Right lobe of liver (tissue), 4 donors: ENCODE data around the gene TFAM.

DNA sequence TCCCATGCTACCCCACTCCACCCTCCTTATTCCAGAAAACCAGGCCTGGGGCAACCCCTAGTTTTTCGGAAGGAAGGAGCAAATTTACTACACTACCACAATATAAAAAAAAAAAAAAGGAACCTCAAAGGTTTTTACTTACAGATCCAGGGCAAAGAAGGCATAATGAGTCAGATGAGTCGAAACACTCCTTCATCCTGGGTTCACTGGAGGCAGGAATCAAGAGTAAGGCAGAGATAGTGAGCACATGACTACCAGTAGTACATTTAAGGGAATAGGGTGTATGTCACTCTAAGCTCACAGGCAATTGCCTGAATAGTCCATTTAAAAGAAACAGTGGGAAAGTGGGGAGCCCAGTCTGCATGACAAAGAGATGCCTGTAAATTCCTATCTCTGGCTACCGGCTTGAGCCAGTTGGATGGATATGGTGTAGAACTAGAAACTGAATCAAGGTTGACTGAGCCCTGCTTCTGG lies 861.4 kb upstream of the ZWINT start:
- PRO-cap, 4 experiments, result no peak in any of the 4 experiments
- RAMPAGE, long total RNA, 2 experiments, result no peak in any of the 2 experiments

DNA sequence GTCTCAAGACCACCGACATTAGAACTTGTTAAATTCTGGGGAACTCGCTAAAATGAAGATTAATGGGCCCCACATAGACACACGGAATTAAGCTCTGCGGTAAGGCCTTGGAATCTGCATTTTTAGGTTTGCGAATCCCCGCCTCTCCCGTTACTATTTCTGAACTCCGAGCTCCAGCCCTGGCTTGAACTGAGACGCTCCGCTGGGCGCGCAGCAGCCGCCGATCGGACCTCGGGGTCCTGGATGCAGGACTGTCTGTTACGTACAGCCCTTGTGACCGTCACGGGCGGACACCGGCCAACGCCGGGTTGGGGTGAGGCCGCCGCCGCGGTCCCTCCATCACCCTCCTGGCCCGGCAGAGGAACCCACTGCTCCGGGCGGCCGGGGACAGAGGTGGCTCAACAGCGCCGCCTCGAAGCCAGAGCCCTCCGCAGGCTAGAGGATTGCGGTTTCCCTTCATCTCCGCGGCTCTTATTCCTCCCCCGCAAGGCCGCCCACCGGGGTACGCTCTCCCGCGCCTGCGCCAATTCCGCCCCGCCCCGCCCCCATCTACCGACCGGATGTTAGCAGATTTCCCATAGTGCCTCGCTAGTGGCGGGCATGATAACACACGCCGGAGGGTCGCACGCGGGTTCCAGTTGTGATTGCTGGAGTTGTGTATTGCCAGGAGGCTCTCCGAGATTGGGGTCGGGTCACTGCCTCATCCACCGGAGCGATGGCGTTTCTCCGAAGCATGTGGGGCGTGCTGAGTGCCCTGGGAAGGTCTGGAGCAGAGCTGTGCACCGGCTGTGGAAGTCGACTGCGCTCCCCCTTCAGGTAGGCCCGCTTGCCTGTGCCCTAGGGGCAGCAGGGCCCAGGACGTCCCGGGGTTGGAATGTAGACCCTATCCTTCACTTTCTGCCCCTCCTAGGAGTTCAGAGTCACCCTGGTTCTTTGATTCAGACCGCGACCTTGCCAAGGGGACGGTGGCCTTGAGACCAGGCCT lies at the start of gene TFAM:
TFAM (plus strand) TSS at position 578 of the 985 bp plus-strand sequence.
- PRO-cap, 4 experiments, result peak in 4 of 4 experiments; most common plus-strand start position 580 of the sequence (in 2); most common minus-strand start position 445 of the sequence (in 4)
- RAMPAGE, long total RNA, 2 experiments, result start-site peak on the plus strand in 2 of 2 experiments, centred at positions 614 to 629 of the sequence, 238 to 265 reads per replicate

DNA sequence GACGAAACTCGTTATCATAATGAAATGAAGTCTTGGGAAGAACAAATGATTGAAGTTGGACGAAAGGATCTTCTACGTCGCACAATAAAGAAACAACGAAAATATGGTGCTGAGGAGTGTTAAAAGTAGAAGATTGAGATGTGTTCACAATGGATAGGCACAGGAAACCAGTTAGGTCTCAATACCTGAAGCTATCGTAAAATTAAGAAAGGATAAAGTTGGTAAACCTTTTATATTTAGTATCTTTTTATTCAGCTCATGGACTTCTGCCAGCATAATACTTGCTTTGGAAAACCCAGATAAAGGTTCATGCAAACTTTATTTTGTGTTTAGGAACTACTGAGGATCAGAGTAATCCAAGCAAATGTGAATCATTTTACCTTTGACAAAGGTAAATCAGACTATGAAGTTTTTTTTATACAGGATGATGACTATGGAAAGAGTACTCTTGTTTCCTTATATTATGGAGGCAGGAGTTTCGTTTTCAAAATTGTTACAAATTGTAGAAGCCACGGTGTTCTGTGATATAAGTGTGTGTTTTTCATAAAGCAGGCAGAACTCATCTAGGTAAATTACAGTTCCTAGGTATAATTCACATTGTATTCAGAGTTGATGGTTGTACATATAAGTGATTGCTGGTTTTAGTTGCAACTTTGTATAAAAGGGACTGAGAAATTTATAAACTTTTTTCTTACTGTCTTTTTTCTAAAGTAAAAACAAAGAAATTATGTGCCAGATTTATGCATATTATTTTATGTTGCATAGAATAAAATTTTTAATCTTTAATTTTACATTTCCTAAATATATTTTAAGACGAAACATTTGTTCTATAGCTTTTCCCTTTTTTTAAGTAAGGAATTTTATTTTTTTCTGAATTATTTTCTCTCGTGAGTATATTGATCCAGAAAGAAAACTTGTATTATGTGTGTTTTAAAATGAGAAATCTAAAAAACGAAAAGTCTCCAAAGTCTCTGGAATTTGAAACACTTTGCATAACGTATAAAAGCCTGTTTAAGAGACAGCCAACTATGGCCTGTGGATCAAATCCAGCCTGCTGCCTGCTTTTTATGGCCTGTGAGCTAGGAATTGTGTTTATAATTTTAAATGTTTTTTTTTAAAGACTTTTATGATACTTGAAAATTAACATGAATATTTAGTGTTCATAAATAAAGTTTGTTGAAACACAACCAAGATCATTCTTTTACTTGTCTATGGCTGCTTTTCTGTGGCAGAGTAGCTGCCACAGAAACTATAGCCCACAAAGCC lies 10.2 kb downstream of the TFAM start:
- PRO-cap, 4 experiments, result no peak in any of the 4 experiments
- RAMPAGE, long total RNA, 2 experiments, result no peak in any of the 2 experiments

DNA sequence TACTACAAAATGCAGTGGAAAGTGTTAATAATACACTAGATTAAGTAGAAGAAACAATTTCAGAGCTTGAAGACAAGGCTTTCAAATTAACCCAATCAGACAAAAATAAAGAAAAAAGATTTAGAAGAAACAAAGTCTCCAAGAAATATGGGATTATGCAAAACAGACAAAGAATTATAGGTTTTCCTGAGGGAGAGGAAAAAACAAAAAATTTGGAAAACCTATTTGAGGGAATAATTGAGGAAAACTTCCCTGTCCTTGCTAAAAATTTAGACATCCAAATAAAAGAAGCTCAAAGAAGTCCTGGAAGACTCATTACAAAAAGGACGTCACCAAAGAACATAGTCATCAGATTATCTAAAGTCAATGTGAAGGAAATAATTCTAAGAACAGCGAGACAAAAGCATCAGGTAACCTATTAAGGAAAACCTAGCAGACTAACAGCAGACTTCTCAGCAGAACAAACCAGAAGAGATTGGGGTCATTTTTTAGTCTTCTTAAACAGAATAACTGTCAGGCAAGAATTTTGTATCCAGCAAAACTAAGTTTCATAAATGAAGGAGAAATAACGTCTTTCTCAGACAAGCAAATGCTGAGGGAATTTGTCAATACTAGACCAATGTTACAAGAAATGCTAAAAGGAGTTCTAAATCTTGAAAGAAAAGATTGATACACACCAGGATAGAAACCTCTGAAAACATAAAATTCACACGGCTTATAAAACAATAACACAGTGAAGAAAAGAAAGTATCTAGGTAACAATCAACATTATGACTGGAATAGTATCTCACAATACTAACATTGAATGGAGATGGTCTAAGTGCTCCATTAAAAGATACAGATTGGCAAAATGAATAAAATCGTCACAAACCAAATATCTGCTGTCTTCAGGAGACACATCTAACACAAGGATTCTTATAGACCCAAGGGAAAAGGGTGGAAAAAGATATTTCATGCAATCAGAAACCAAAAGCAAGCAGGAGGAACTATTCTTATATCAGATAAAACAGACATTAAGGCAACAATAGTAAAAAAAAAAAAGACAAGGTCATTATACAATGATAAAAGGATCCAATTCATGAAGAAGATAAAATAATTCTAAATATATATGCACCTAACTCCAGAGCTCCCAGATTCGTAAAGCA lies 22.6 kb downstream of the BICC1 start:
- PRO-cap, 4 experiments, result no peak in any of the 4 experiments
- RAMPAGE, long total RNA, 2 experiments, result start-site peak on the plus strand in 1 of 2 experiments, centred at position 330 of the sequence, 7 reads per replicate

DNA sequence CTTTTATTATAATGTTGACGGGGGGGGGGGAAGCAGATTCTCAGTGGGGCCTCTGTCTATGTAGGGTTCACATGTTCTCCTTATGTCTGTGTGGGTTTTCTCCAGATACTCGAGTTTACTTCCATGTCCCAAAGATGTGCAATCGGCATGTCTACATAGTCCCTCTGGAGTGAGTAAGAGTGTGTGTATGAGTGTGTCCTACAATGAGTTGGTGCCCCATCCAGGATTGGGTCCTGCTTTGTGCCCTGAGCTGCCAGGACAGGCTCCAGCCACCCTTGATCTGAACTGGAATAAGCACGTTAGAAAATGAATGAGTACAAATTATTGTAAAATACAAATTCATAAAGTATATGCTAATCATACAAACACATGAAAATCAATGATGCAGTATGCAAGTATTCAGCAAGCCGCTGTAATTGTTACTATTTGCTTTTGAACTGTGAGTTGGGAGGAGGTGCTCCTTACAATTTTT lies 65.3 kb upstream of the MRLN start:
- PRO-cap, 4 experiments, result no peak in any of the 4 experiments
- RAMPAGE, long total RNA, 2 experiments, result no peak in any of the 2 experiments

DNA sequence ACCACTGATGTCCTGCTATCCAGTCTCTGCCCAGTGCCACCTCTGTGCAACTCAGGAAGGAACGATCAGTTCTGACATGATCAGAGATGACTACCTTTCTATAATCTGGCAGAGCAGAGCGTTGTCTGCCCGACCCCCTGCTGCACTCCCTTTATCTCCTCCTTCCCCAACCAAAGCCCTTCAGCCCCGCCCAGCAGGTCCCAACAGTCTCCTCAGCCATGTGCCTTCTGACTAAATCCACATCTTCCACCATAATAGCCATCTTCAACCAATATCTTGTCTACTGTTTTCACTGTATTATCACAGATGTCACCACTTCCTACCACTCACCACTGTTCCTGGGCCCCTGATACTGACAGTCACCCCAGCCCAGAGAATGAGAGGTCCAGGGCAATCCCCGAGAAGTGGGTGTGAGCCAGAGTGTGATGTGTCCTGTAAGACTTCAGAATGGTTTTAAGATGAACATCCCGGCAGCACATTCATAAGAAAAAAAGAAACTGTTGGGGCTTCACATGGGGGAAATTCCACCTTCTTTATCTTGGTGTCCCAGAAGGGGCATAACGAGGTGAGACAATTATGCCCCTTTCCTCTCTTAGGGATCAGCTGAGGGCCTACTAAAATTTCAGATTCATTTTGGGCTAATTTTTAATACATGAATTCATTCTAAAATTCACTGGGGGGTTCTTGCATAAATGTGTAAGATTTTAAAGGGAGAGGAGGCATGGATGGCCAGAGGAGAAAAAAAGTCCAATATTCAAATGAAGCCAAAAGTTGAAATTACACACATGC lies 25.3 kb downstream of the CCDC6 start:
- PRO-cap, 4 experiments, result no peak in any of the 4 experiments
- RAMPAGE, long total RNA, 2 experiments, result no peak in any of the 2 experiments

- PRO-cap, 4 experiments, result no peak in any of the 4 experiments
- RAMPAGE, long total RNA, 2 experiments, result no peak in any of the 2 experiments
These were observed 2.4 kb downstream of the CCDC6 start for GRCh38 chr10:59903814-59904399.

DNA sequence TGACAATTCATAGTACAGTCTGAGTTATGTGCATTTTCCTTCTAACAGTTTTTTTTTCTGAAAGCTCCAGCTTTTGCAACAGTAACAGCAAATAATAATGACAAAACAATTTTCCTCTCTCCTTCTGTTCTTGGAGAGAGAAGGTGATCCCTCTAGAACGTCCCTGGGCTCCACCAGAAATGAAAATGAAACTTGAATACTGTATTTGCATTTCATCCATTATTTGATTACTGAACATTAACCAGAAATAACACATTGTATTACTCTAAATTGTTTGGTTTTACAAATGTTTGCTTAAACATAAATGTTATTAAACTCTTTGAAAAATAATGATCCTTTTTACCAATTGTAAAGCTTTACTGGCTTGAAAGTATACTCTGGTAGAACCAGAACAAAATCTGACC lies 176.6 kb upstream of the CCDC6 start:
- PRO-cap, 4 experiments, result peak in 1 of 4 experiments; most common minus-strand start position 181 of the sequence (in 1)
- RAMPAGE, long total RNA, 2 experiments, result no peak in any of the 2 experiments

DNA sequence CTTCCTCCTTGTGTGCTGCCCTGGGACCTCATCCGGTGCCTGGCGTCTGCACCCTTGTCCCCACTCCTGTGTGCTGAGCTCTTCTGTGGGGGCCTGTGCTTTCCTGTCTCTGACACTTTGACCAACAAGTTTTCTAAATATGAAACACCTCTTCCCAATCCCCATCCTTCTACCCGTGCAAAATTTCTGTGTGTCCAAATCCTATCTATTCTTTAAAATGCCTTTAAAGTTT lies 239.6 kb downstream of the ANK3 start:
- PRO-cap, 4 experiments, result no peak in any of the 4 experiments
- RAMPAGE, long total RNA, 2 experiments, result no peak in any of the 2 experiments

- PRO-cap, 4 experiments, result no peak in any of the 4 experiments
- RAMPAGE, long total RNA, 2 experiments, result no peak in any of the 2 experiments
These were observed 50.1 kb upstream of the CDK1 start for GRCh38 chr10:60727957-60728751.

DNA sequence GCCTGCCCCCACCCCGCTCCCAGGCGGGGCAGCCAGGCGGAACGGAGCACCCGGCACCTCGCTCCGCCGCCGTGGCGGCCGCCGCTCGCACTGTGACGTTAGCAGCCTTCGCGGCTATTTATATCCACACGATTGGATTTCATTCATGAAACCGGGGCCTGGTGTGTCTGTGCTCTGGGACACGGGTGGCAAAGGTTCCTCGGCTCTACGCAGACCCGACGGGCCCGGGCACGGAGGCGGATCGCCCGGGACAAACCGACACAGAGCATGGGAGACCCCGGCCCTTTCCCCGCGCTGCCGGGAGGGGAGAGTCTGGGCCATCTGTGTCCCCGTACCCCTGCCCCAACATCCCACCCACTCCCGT lies 230 bp upstream of the RHOBTB1 start:
- PRO-cap, 4 experiments, result peak in 4 of 4 experiments; most common plus-strand start position 146 of the sequence (in 4); most common minus-strand start position 94 of the sequence (in 4)
- RAMPAGE, long total RNA, 2 experiments, result no peak in any of the 2 experiments

DNA sequence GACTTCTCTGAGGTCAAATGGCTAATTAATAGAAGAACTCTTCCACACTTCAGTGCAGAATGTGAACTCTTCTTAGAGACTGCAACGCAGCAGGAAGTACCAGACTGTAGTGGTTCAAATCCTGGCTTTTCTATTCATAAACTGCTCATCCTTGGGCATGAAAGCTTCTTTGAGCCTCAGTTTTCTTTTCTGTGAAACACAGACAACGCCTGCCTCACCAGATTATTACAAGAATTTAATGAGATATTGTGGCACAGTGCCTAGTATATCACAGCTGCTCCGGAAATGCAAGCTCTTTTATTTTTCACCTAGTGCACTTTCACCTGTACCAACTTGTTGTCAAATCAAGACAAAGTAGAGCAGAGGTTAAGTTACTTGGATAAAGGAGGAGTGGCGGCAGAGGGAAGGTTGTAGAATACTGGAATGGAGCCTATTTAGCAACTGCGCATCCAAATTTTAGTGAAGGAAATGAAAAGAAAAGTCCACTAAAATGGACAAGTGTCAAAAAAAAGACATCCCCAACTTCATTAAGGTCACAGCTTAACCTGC lies 54.9 kb upstream of the RHOBTB1 start:
- PRO-cap, 4 experiments, result no peak in any of the 4 experiments
- RAMPAGE, long total RNA, 2 experiments, result no peak in any of the 2 experiments

- PRO-cap, 4 experiments, result peak in 4 of 4 experiments; most common plus-strand start chr10:61897235 (in 4)
- RAMPAGE, long total RNA, 2 experiments, result no peak in any of the 2 experiments
These were observed 4.5 kb upstream of the ARID5B start for GRCh38 chr10:61896956-61897403.

- PRO-cap, 4 experiments, result peak in 4 of 4 experiments; most common plus-strand start chr10:61903019 (in 4); most common minus-strand start chr10:61903031 (in 4)
- RAMPAGE, long total RNA, 2 experiments, result start-site peak on the plus strand in 2 of 2 experiments, at chr10:61903127-61903598 at its widest, 6 to 22 reads per replicate
These were observed 1.6 kb downstream of the ARID5B start for GRCh38 chr10:61902914-61903662.

GRCh38 chr10:62021720-62021973 lies 120.1 kb downstream of the ARID5B start:
- PRO-cap, 4 experiments, result peak in 3 of 4 experiments; most common plus-strand start chr10:62021877 (in 1); most common minus-strand start chr10:62021889 (in 3)
- RAMPAGE, long total RNA, 2 experiments, result no peak in any of the 2 experiments

DNA sequence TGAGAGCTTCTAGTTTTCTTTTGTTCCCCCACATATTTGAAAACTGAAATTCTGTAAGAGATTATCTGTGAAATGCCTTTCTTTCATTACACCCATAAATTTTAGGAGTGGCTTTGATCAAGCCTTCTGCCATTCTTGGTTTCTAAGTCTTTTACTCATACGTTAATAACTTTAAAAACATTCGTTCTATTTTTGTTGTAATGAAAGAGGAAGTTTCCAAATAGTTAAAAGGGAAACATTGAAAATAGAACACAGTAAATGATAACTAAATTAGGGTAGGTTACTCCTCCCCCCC lies 143.6 kb downstream of the ARID5B start:
- PRO-cap, 4 experiments, result no peak in any of the 4 experiments
- RAMPAGE, long total RNA, 2 experiments, result no peak in any of the 2 experiments

GRCh38 chr10:62244856-62245337 lies 23.7 kb downstream of the RTKN2 start:
- PRO-cap, 4 experiments, result no peak in any of the 4 experiments
- RAMPAGE, long total RNA, 2 experiments, result no peak in any of the 2 experiments

- PRO-cap, 4 experiments, result peak in 2 of 4 experiments; most common plus-strand start chr10:62617791 (in 2)
- RAMPAGE, long total RNA, 2 experiments, result no peak in any of the 2 experiments
These were observed 187.0 kb upstream of the ADO start for GRCh38 chr10:62617459-62618073.

DNA sequence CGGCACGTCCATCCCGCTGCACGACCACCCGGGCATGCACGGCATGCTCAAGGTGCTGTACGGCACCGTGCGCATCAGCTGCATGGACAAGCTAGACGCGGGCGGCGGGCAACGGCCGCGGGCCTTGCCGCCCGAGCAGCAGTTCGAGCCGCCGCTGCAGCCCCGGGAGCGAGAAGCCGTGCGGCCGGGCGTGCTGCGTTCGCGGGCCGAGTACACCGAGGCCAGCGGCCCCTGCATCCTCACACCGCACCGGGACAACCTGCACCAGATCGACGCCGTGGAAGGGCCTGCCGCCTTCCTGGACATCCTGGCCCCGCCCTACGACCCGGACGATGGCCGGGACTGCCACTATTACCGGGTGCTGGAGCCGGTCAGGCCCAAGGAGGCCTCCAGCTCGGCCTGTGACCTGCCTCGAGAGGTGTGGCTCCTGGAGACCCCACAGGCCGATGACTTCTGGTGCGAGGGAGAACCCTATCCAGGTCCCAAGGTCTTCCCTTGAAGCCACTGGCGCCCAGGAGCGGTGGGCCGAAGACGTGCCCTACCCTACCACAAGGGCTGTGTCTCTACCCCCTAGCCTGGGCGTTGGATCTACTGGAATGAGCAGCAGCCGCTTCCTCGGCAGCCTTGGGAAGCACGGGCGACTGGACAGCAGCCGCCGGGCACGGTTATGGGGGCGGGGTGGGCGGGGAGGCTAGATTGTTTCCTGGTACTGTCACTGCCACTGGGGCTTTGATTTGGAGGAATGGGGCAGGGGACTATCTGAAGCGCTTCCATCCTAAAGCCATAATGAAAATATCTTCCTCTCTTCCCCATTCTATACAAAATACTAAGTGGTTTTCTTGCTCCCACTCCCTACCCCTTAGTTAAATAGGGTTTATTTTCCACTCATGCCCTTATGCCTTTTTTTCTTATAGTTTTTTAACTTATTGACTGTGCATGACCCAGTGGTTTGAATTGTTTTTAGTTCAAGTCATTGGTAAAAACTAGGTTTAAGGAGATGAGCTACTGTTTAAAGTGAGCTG lies 1.2 kb downstream of the ADO start:
- PRO-cap, 4 experiments, result peak in 1 of 4 experiments; most common minus-strand start position 598 of the sequence (in 1)
- RAMPAGE, long total RNA, 2 experiments, result no peak in any of the 2 experiments

- PRO-cap, 4 experiments, result no peak in any of the 4 experiments
- RAMPAGE, long total RNA, 2 experiments, result no peak in any of the 2 experiments
These were observed 1.2 kb downstream of the EGR2 start for GRCh38 chr10:62814803-62815607.